Vermiform appendix (tissue), 1 donor: ENCODE results near the gene PIGL.

DNA sequence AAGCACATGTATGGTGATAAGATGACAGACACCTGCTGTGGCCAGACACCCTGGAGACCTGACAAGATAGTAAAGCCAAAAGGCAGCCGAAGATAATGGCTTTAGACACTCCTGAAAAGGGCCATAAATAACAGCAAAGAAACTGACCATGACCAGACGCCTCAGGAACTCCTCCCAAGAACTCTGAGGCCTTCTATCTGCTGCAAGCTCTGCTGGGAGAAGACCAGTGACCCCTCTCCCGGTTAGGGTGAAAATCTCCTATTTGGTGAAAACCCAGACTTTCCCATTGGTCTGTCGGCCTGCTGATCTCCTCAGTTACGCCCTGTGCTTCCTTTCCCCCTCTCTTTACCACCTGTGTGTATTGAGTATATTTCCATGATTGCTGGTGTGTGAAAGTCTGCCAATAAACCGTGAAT is 226.7 kb upstream of the MYOCD start:
- PRO-cap: no peak

GRCh38 chr17:12548662-12548939 is 117.1 kb upstream of the MYOCD start:
- PRO-cap: no peak

- PRO-cap: no peak
These were observed 116.1 kb upstream of the MYOCD start for GRCh38 chr17:12549460-12550101.

- PRO-cap: no peak
These were observed 28.8 kb upstream of the MYOCD start for GRCh38 chr17:12636865-12637349.

- PRO-cap: no peak
These were observed 27.7 kb downstream of the ELAC2 start for GRCh38 chr17:12989780-12990784.

DNA sequence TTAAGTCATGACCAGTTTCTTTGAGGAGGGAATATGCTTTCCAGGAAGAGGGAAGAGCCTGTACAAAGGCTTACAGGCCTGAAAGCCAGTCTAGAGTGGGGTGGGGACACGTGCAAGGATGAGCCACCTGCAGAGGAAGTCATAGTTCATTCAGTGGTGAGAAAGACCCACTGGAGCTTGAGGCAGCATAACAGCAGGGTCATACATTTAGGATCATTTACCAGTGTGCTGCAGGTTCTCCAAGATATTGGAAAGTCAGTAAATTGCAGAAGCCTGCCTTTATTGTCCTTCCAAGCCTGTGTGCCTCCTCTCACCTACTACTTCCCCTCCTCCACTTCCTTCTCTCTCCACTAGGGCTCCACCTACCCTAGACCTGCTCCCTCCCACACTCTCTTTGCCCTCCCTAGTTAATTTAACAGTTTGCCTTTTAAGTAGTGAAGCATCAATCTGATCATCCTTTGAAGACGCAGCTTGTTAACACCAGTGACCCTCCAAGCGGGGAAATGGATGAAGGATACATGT is 40.2 kb downstream of the CDRT15 start:
- PRO-cap: no peak

- PRO-cap: unidirectional peak, plus-strand start at chr17:14201298
These were observed 35.6 kb downstream of the CDRT15 start for GRCh38 chr17:14200870-14201572.

GRCh38 chr17:14205697-14206493 is 30.8 kb downstream of the CDRT15 start:
- PRO-cap: no peak

DNA sequence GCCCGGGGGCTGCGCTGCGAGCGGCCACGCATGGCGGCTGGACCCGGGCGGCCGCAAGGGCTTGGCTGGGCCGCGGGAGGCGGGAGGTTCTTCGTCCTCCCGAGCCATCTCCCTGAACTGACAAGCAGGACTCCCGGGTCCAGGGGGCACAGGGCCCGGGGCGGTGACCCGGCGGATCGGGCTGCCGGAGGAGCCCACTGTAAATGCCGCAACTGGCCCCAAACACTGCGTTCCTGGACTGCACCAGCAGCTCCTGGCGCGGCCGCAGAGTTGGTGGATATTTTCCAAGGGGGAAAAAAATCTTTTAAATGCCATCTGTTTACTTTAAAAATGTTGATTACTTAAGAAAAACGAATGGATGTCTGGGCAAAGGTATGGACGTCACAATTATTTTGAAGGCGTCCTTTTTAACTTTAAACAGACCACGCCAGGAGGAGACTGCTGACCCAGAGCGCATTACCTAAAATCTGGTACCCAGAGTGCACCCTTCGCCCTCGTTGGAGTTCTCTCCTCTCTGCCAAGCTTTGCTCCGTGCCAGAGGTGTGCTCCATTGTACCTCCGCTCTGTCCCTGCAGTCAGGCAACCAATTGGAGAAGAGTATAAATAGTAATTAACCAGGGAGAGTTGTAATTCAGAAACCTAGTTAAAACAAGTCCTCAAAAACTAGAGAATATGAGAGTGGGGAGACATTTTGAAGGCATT is 3.4 kb downstream of the HS3ST3B1 start:
- PRO-cap: no peak

DNA sequence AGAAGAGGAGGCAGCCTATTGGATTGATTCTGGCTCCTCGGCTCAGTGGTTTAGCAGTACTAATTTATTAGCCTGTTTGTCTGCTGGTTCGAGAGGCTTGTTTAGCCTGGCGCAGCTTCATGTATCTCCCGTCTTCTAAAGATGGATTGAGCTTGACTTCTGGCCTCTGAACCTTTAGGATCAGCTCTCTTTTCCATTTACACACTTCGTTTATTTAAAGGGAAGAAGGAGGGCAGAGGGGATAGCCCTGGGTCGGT is 20.3 kb downstream of the HS3ST3B1 start:
- PRO-cap: no peak

- PRO-cap: no peak
These were observed 84.9 kb downstream of the PMP22 start for GRCh38 chr17:15180060-15180712.

GRCh38 chr17:15473663-15474089 is 6.3 kb upstream of the CDRT4 start:
- PRO-cap: unidirectional peak, minus-strand start at chr17:15474030

DNA sequence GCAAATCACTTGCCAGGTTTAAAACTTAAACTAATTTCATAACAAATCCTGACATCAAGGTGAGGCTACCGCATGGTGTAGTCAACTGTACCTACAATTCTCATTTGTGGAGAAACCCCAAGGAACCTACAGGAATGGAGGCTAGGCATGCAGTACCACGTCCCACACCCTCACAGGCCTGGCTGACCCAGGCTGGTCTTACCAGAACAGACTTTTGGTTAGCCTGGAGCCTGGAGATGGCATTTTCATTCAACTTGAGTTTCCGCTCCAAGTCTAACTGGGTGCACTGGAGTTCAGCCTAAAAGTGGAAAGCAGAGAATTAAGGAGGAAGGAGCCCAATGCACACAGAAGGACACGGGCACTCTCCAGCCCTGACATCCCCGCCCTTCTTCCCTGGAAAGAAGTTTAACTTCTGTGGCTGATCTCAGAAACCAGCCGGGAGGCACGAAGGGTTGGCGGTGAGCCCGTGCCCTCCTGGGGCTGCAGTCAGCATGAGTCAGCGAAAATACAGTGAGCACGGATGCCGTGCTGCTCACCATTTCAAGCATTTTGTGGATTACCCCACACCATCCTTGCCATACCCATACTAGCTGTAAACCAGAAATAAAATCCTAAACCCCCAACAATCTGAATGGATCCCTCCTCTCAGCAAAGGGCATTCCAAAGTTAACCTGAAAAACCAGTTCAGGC is 23.2 kb upstream of the FBXW10B start:
- PRO-cap: no peak

DNA sequence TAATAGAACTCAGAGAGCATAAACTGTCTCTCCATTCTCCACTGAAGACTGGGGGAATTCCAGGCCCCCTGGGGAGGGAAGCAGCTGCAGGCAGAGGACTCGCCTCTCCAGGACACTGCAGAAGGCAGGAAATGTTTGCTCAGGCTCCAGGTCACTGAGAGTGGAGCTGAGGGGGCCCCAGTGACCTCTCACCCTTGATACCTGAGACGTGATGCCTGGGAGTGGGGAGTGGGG is 26.1 kb upstream of the FBXW10B start:
- PRO-cap: no peak

DNA sequence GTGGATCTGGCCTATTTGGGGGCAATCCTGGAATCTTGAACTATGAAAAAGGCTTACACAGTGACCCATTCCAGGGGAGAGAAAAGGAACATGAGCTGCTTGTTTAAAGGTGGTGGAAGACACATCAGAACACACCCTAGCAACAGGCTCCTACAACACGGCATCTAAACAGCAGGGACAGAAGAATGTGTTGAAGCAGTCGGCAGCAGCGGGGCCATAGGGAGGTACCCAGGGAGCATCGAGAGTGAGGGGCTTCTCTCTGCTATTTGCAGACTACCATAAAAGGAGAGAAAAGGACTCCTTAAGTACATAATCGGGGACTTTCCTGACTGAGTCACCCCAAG is 26.3 kb upstream of the FBXW10B start:
- PRO-cap: no peak

- PRO-cap: no peak
These were observed 85.5 kb downstream of the TBC1D26 start for GRCh38 chr17:15817477-15818030.

DNA sequence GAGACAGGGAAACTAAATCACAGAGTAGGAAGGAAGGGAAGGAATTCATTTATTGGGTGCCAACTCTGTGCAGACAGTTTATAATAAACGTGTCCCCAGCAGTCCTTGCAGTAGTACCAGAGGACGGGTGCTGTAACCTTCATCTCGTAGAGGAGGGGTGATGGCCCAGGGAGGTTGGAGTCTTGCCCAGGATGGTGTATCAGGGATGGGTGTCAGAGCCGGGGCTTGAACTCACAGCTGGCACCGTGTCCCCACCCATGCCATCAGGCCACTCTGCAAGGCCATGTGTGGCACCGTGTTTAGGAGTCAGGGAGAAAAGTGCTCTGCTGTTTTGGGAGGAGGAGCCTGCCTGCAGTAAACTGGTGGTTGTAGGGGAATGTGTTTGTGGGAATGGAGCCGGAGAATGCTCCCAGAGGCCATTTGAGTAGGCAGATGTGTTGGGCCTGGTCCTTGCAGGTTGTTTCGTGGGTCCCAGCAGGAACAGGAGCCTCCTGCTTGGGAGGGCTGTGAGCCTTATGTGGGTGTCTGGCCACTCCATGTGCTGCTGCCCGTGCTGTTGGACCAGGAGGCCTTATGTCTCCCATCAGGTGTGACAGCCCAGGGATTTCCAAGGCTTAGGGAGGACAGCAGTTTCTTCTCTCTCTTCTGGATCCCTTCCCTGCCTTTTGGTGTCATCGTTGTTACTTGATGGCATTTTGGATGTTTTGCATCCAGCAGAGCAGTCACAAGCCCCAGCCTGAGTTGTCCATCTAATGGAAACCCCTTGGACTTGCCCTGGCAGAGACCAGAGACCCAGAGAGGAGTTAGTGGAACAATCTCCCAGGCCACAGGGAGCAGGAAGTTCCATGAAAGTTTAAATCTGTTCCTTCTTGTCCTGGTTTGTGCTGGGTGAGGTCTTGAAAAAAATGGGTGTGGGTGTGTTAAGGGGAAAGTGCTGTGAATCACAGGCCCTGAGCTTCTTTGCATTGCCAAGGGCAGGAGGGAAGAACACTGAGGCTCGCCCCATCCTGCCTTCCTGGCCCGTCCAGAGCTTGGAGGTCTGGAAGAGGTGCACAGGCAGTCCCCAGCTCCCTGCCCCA is 2.0 kb downstream of the ADORA2B start:
- PRO-cap: bidirectional peak, plus-strand start at position 1,027 of the sequence, minus-strand start at position 855 of the sequence

GRCh38 chr17:16026423-16026729 is 26.8 kb downstream of the TTC19 start:
- PRO-cap: no peak

- PRO-cap: bidirectional peak, plus-strand start at chr17:16217235, minus-strand start at chr17:16217128
These were observed at the start of gene PIGL for GRCh38 chr17:16216764-16217878. Gene PIGL, plus strand, starts transcription at chr17:16217210.

DNA sequence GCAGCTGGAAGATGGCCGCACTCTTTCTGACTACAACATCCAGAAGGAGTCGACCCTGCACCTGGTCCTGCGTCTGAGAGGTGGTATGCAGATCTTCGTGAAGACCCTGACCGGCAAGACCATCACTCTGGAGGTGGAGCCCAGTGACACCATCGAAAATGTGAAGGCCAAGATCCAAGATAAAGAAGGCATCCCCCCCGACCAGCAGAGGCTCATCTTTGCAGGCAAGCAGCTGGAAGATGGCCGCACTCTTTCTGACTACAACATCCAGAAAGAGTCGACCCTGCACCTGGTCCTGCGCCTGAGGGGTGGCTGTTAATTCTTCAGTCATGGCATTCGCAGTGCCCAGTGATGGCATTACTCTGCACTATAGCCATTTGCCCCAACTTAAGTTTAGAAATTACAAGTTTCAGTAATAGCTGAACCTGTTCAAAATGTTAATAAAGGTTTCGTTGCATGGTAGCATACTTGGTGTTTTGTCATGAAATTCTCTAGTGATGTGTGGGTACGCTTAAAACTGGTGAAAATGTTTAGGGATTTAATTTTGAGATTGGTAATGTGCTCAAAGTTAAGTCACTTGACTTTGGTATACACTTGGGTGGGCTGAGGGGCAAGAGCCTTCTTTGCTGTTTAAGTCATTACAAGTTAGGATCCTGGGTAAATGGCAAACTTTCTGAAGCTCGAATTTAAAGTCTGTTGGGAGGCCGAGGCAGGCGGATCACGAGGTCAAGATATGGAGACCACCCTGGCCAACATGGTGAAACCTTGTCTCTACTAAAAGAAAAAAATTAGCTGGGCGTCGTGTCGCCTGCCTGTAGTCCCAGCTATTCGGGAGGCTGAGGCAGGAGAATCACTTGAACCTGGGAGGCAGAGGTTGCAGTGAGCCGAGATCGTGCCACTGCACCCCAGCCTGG is 1.6 kb downstream of the UBB start:
- PRO-cap: no peak